Body of pancreas (tissue), 2 donors: ENCODE measurements around a stretch of chr10.

GRCh38 chr10:88227411-88228121, 355.6 kb downstream of the RNLS start:
- PRO-cap: no peak
- RAMPAGE, long total RNA, 2 experiments: no peak in any of the 2 experiments

- PRO-cap: bidirectional peak, plus-strand start at chr10:88387448, minus-strand start at chr10:88387302
- RAMPAGE, long total RNA, 2 experiments: no peak in any of the 2 experiments
These were observed 196.1 kb downstream of the RNLS start for GRCh38 chr10:88386931-88387603.

- PRO-cap: no peak
- RAMPAGE, long total RNA, 2 experiments: no peak in any of the 2 experiments
These were observed 62.0 kb downstream of the RNLS start for GRCh38 chr10:88521092-88521601.

- PRO-cap: no peak
- RAMPAGE, long total RNA, 2 experiments: no peak in any of the 2 experiments
These were observed 17.2 kb downstream of the STAMBPL1 start for GRCh38 chr10:88896873-88898030.

- PRO-cap: no peak
- RAMPAGE, long total RNA, 2 experiments: no peak in any of the 2 experiments
These were observed 7.7 kb downstream of the ACTA2 start for GRCh38 chr10:88944845-88945312.

GRCh38 chr10:88980169-88980674, 10.4 kb upstream of the FAS start:
- PRO-cap: no peak
- RAMPAGE, long total RNA, 2 experiments: no peak in any of the 2 experiments

DNA sequence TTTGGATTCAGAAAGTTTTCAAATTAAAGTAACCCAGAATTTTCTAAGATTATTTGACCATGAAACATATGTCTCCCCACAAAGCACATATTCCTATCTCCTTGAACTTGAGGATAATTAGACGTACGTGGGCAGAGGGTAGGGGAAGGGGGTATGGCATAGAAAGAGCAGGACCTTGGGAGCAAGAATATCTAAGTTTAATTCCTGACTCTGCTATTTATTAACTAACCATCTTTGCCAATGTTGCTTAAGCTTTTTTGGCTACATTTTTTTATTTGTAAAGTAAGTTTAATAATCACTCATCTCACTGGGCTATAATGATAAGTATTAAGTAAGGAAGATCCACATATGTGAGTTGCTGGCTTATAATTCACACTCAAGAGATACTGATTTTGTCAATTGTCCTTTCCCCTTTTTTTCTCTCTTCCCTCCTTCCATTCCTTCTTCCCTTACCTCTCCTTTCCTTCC, 1.7 kb upstream of the FAS start:
- PRO-cap: no peak
- RAMPAGE, long total RNA, 2 experiments: no peak in any of the 2 experiments

DNA sequence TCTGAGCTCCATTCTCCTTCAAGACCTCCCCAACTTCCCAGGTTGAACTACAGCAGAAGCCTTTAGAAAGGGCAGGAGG, 427 bp upstream of the FAS start:
- PRO-cap: no peak
- RAMPAGE, long total RNA, 2 experiments: no peak in any of the 2 experiments

DNA sequence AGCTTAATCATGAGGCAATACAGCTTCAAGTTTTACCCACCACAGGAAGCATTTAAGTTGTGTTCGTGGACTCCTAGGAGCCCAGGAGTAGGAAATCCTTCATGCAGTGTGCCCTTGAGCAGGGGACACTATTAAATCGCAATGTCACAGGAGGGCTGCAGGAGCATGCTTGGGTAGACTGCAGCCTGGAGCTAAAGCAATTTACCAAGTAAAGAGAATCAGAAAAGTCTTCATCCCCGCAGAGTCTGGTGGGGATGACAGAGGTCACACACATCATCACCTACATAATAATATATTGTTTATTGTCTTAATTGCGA, 10.9 kb downstream of the LIPA start:
- PRO-cap: no peak
- RAMPAGE, long total RNA, 2 experiments: no peak in any of the 2 experiments

DNA sequence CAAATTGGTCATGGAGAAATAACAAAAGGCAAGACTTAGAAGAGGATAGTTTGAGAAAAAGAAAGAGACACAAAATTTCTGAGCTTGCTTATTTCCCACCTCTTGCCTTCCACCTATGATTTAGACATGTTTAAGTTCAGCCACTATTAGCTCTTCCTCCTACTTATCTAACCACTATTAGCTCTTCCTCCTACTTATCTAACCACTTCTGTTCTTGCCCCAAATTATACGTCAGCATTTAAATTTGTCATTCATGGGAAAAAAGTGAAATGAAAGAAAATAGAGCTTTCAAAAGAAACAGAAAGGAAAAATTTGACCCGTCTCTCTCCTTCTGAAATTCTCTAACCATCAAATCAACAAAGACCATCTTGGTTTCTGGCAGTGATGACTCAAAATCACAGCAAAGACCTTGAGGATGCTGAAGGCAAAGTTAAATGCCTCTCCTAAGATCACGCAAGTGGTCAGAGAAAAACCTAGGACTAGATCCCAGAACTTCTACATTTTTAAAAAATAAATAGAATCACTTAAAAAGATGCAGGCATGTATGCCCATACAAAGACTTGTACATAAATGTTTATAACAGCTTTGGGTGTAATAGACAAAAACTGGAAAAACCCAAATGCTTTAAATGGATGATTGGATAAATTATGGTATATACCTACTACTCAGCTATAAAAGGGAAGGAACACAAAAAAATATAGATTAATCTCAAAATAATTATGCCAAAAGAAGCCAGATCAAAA, 2.5 kb downstream of the LIPA start:
- PRO-cap: no peak
- RAMPAGE, long total RNA, 2 experiments: no peak in any of the 2 experiments

DNA sequence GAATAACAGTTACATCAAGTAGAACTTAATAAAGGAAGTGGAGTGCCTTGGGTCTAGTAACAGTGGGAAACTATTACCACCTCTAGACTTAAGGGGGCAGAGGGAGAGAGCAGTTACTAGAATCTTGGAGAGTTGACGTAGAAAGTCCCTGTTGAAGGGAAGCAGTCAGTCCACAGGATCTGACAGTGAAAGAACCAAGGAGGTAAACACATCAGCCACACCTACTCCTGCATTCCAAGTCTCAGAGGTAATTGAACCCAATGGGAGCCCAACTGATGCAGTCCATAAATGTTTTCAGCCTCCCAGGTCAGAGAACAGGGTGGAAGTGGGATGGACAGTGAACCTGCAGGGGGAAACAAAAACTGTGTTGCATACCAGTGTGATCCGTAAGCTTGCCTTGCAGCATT, 57.3 kb downstream of the SLC16A12 start:
- PRO-cap: no peak
- RAMPAGE, long total RNA, 2 experiments: no peak in any of the 2 experiments

GRCh38 chr10:89645420-89646322, 629 bp upstream of the PANK1 start:
- PRO-cap: no peak
- RAMPAGE, long total RNA, 2 experiments: no peak in any of the 2 experiments

DNA sequence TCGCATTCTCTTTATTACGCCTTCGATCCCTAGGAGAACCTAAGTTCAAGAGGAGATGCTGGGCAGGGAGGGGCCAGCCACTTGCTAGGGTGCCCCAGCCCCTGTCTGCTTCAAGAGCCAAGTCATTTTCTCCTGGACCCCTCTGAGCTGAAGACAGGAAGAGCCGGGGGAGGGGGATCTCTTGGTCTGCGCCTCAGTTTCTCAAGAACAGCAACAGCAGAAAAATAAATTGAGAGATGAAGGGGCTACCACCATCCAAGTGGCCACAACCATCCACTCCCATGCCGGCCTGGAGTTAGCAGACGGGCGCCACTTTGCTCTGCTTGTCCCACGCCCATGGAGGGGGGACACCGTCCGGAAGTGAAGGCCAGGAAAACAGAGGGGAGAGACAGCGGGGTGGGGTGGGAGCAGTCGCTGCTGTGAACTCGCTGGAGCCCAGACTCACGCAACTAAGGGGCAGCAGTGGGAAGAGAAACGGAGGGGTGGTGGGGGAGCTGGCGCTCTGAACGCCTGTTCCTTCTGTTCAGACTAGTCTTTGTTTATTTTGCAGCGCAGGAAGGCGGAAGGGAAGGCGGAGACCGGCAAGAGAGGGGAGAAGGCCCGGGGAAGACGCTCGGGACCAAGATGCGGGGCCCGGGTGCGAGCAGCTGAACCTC, 135.4 kb downstream of the KIF20B start:
- PRO-cap: no peak
- RAMPAGE, long total RNA, 2 experiments: start-site peak on the plus strand in 1 of 2 experiments, centred at position 574 of the sequence, 6 reads per replicate

GRCh38 chr10:89837324-89838445, 136.3 kb downstream of the KIF20B start:
- PRO-cap: bidirectional peak, plus-strand start at chr10:89837798, minus-strand start at chr10:89837816
- RAMPAGE, long total RNA, 2 experiments: no peak in any of the 2 experiments

- PRO-cap: no peak
- RAMPAGE, long total RNA, 2 experiments: no peak in any of the 2 experiments
These were observed 310.0 kb downstream of the KIF20B start for GRCh38 chr10:90011101-90011982.

GRCh38 chr10:90965600-90966212, 44.8 kb upstream of the ANKRD1 start:
- PRO-cap: no peak
- RAMPAGE, long total RNA, 2 experiments: no peak in any of the 2 experiments

DNA sequence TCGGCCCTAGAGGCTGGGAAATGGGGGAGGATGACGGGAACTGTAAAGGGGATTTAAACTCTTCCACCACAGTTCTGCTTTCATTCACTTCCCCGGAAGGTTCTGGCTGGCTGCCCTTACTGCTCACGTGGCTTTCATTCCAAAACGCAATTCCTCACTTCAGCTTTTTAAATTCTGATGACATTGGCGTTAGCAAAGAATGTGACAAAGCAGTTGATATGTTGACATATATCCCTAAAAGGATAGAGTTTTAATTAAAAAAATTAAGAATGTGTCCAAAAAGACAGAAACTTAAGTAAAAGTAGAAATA, 114.0 kb upstream of the ANKRD1 start:
- PRO-cap: no peak
- RAMPAGE, long total RNA, 2 experiments: no peak in any of the 2 experiments

- PRO-cap: no peak
- RAMPAGE, long total RNA, 2 experiments: no peak in any of the 2 experiments
These were observed 56.3 kb upstream of the PCGF5 start for GRCh38 chr10:91164272-91164381.

GRCh38 chr10:91167280-91167852, 53.1 kb upstream of the PCGF5 start:
- PRO-cap: no peak
- RAMPAGE, long total RNA, 2 experiments: no peak in any of the 2 experiments

DNA sequence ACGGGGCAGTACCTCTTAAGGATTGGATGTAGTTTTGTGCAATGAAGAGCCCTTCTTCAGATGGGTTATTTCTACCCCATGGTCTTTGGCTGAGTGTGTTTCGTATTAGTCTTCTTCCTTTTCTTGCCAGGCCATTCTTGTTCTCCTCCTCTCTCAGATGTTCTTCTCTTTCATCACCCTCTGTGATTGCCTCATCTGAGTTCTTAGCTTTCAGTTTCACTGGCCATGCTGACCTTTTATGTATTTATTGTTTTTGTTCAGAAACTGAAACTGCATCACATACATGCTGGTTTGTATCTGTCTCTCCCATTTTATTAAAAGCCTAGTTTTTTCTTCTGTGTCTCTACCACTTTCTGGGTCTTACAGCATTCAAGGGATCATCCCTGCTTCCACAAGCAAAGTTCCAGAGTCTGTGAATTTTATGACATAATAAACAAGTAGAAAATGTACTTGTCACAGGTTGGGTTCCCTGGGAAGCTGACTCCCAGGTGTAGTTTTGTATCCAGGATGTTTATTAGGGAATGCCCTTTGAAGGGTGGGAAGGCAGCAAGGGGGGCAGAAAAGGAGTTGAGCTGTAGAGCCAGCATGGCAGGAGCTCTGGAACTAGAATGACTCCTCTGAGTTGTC, 21.6 kb upstream of the PCGF5 start:
- PRO-cap: no peak
- RAMPAGE, long total RNA, 2 experiments: no peak in any of the 2 experiments